Natural killer cell (primary cell): ENCODE data around the gene STXBP5.

- PRO-cap = no peak
These were observed 1.2 kb downstream of the SF3B5 start for GRCh38 chr6:144094112-144094690.

GRCh38 chr6:144186738-144187674, 36.7 kb downstream of the STX11 start:
- PRO-cap = no peak

- PRO-cap = no peak
These were observed 2.1 kb downstream of the UTRN start for GRCh38 chr6:144287343-144287554.

- PRO-cap = bidirectional peak, plus-strand start at chr6:144351503, minus-strand start at chr6:144351392
These were observed 66.1 kb downstream of the UTRN start for GRCh38 chr6:144351121-144351772.

- PRO-cap = no peak
These were observed 76.9 kb downstream of the UTRN start for GRCh38 chr6:144361844-144362611.

GRCh38 chr6:144560016-144560557, 275.0 kb downstream of the UTRN start:
- PRO-cap = no peak

DNA sequence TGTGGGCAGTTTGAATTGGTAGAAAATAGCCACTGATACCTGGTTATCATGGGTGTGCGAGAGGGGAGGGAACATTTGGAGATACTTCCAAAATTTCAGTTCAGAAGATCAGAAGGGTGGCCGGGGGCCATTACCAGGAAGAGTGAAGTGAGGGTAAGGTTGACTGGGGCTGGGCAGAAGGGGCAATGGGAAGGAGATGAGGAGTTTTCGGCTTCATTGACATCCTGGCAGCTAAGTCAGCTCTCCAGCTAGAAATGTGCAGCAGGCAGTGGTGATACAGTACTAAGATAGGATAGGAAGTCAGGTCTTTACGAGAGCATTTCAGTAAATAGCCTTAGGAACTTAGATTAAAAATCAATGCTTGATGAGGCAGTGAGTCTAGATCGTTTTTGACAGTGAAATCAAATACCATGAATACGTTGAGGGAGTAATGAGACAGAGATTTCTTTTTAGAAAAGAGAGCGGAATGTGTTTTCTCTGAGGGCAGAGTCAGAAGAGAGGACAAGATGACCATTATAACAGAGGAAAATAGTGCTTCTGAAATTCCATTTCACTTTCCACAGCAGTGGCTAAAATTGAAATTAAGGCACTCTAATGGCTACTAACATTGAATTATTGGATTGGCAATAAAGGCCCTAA, 339.5 kb downstream of the UTRN start:
- PRO-cap = no peak

- PRO-cap = no peak
These were observed 528.5 kb downstream of the UTRN start for GRCh38 chr6:144813447-144814285.

- PRO-cap = no peak
These were observed 2.0 kb downstream of the RAB32 start for GRCh38 chr6:146545643-146545988.

GRCh38 chr6:146885285-146885796, 286.6 kb downstream of the ADGB start:
- PRO-cap = no peak

- PRO-cap = bidirectional peak, plus-strand start at chr6:147204382, minus-strand start at chr6:147204308
These were observed at the start of gene STXBP5 for GRCh38 chr6:147204058-147204458. Gene STXBP5, plus strand, starts transcription at chr6:147204417.

GRCh38 chr6:147205505-147206404, 1.5 kb downstream of the STXBP5 start:
- PRO-cap = no peak

GRCh38 chr6:147295067-147296329, 91.3 kb downstream of the STXBP5 start:
- PRO-cap = no peak

- PRO-cap = no peak
These were observed 122.6 kb downstream of the STXBP5 start for GRCh38 chr6:147326622-147327439.

- PRO-cap = no peak
These were observed 150.6 kb upstream of the SAMD5 start for GRCh38 chr6:147357689-147358398.

GRCh38 chr6:147507331-147508190, 929 bp upstream of the SAMD5 start:
- PRO-cap = no peak

GRCh38 chr6:147514925-147515264, 6.4 kb downstream of the SAMD5 start:
- PRO-cap = no peak

DNA sequence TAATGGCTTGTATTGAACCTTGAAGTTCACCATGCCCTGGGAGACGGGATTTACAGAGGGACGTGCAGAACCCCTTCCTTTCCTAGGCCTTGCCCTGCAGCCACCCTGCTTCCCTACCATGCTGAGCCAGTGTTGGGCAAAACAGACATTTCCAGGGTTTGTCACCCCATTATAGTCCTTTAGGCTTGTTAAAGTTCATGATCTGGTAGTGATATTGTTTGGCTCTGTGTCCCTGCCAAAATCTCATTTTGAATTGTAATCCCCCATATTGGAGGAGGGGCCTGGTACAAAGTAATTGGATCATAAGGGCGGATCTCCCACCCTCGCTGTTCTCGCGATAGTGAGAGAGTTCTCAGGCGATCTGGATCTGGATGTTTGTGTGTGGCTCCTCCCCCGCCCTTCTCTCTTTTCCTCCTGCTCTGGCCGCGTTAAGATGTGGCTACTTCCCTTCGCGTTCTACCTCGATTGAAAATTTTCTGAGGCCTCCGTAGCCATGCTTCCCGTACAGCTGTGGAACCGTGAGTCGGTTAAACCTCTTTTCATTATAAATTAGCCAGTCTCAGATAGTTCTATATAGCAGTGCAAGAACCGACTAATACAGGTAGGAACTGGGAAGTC, 151.9 kb downstream of the SAMD5 start:
- PRO-cap = no peak

GRCh38 chr6:147919237-147919537, 410.7 kb downstream of the SAMD5 start:
- PRO-cap = no peak

GRCh38 chr6:148211695-148212230, 130.9 kb upstream of the SASH1 start:
- PRO-cap = no peak